Mesothelial cell of epicardium (in vitro differentiated cells): ENCODE measurements around the gene VMO1.

DNA sequence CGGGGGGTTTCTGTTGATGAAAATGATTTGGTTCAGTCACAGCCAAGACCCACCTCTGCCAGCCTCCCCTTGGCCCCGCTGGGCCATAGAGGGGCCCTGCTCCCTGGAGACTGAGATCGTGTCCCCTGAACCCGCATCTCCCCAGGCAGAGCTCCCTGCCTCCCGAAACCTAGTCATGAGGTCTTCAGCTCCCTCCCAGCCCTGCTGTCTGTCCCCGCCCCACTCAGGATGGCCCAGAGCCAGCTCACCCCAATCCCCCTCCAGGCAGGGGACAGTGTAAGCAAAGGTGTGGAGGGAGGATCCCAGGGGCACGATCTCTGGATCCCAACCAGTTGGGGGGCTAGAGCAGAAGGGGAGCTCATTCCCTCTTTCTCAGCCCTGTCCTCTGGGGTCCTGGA, 16.1 kb upstream of the SPNS2 start:
- PRO-cap, result no peak

DNA sequence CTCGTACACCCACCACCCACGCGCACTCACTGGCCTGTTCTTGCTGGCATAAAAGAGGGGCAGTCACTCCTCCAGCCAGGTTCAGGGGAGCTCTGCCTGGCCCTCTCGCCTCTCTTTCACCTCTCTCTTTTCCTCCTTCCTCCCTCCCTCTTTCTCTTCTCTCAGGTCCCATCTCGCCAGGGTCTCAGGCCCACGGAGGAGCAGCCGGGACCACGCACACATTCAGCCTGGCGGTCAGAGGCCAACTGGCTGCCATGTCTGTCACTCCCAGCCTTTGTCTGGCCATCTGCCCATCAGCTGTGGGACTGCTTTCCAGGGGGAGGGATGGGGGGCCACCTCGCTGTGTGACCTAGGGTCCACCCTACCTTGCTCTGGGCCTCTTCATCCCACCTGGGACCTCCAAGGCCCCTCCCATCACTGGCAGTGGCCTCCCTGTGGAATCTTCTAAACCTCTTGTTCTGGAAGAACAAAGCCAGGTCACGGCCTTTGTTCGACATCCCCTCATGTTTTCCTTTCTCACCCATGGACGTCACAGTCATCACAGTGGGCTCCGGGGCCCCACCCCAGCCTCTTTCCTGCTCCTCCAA, 23.8 kb downstream of the SPNS2 start:
- PRO-cap, result no peak

GRCh38 chr17:4532909-4533939, 22.0 kb downstream of the MYBBP1A start:
- PRO-cap, result no peak

- PRO-cap, result no peak
Observed at GRCh38 chr17:4559548-4559925, 840 bp downstream of the GGT6 start.

DNA sequence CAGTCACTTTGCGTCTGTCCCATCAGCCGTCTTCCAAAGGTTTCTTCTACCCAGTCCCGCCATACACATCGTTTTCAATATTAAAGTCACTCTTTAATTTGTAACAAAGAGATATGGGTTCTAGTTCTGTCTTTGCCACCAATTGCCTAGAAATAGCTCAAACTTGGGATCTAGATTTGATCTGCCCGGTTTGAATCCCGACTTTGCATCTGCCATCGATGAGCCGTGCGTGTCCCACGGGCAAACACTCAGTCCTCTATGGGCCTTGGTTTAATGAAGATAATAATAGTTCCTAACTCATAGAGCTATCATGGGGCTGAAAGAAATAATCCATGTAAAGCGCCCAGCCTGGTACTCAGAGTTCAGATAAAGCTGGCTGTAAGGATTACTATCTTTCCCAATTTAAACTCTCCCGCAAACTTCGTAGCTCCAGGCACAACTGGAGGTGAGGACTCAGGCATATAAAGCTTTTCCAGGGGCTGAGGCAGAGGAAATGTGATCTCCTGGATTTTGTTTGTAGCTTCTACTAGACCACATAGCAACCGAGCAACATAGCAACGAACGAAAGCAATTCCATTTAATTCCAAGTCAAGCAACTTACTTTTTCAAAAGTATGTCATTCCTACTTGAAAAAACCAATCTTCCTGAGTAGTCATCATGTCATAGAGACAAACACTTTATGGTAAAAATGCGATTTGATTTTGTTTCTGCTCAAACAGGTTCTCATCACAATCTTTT, 16.3 kb downstream of the ALOX15 start:
- PRO-cap, result no peak

DNA sequence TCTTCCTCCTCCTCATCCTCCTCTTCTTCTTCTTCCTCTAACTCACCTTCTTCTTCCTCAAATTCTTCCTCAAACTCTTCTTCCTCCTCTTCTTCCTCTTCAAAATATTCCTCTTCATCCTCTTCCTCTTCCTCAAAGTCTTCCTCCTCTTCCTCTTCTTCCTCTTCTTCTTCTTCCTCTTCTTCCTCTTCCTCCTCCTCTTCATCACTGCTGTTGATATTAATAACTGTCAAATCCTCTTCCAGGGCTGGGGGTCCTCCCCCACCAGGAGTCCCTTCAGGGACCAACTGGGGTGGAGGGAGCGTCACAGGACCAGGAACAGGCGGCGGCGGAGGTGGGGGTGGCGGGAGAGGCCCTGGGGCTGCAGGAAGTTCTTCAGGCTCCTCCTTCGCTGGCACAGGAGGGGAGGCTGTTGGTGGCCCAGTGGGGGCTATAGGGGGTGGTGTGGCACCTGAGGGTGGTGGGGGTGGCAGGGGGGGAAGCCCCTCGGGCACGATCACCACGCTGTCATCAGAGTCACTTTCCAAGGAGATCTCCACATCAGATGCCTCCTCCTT, 30.7 kb upstream of the ALOX15 start:
- PRO-cap, result no peak

- PRO-cap, result no peak
Observed at GRCh38 chr17:4708883-4709404, 1.5 kb upstream of the ARRB2 start.

GRCh38 chr17:4711123-4712364, 1.1 kb downstream of the ARRB2 start:
- PRO-cap, result no peak

DNA sequence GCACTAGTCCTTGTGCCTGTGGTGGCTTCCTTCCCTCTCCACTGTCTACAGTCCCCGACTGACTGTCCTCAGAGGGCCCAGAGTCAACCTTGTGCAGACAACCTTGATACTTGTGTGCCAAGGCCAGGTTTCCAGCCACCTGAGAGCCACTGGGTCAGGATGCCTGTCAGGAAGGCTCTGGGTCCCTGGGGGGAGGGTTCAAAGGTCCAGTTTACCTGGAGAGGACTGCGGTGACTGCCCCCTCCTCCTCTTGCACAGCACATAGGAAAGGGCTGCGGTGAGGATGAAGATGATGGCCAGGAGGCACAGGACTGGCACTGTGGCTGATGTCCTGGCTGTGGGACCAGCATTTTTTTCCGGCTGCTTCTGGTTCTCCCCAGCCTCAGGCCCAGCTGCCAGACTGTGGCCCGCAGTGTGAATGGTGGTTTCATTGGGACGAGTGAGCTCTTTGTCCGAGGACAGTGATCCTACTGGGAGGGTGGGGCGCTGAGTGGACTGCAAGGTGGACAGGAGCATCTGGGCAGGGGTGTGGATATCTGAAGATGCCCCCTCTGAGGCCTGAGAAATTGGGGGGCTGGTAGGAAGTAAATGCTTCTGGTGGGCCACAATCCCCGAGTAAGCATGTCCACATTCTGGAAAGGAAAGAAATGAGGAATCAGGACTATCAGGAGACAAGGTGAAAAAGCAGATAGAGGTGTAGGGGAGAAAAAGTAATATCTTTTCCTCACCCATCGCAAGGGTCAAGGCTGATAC, 3.8 kb downstream of the MED11 start:
- PRO-cap, result no peak

DNA sequence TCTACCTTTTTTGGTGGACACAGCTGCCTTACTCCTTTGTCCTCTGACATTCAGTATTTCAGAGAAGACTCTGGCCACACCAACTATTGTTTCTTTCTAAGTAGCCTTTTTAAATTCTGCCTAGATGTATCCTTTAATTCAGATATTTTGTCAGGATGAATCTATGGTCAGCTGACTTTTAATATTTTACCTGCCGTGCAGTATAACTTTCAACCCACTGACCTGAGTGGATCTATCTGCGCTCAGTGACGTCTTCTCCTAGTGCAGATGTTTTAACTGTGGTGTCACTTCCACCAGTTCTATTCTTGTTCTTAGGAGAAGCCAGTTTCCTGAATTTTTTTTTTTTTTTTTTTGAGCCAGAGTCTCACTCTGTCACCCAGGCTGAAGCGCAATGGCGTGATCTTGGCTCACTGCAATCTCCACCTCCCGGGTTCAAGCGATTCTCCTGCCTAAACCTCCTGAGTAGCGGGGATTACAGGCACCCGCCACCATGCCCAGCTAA, 5.0 kb upstream of the TM4SF5 start:
- PRO-cap, result no peak

GRCh38 chr17:4786188-4787003, at the start of gene VMO1:
Gene VMO1 (minus strand): TSS chr17:4786364.
- PRO-cap, result no peak

- PRO-cap, result no peak
Observed at GRCh38 chr17:4796556-4796913, 571 bp downstream of the PSMB6 start.

DNA sequence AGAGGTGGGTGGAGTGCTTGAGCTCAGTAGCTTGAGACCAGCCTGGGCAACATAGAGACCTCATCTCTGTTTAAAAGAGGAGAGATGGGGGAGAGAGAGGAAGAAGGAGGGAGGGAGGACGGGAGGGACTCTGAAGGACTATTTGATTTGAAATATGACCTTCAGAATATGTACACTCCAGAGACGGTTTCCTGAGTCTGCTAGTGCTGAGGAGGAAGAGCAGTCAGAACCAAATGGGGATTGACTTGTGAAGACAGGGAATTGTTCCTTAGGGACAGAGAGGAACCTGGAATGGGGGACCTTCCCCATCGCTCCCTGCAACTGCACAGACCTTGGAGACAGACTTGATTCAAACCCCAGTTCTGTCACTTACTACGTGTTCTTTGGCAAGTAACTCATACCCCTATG, 14.8 kb downstream of the MINK1 start:
- PRO-cap, result no peak

DNA sequence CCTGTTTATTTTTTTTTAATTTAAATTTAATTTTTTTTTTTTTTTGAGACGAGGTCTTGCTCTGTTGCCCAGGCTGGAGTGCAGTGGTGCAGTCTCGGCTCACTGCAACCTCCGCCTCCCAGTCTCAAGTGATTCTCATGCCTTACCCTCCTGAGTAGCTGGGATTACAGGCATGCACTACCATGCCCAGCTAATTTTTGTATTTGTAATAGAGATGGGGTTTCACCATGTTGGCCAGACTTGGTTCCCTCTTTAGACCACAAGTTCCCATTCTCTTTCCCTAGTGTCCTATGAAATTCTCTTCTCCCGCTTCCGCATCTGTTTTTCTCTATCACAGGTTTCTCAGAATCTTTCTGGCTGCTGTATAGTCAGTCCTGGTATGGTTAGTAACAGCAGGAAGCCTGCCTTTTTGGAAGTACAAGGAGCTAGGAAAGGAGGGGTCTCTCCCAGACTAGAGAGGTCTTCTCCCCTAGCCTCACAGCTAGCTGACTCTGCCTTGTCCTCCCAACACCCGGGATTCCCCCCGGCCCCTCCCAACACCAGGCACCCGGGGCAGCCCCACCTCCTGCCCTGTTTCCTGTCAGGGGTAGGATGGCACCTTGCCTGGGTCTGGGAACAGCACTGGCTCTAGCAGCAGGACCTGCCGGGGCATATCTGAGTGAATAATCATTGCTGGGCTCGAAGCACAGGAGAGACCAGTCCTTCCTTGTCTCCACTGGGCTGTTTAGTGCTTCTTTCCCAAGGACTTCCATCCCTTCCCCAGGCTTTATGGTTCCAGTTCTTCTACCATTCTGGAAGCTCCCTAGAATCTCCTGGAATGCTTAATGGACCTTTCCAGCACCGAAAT, 25.5 kb downstream of the MINK1 start:
- PRO-cap, result no peak

- PRO-cap, result no peak
Observed at GRCh38 chr17:4913827-4914640, 11.1 kb upstream of the CHRNE start.

GRCh38 chr17:4944646-4945622, 3.4 kb downstream of the PFN1 start:
- PRO-cap, result no peak

DNA sequence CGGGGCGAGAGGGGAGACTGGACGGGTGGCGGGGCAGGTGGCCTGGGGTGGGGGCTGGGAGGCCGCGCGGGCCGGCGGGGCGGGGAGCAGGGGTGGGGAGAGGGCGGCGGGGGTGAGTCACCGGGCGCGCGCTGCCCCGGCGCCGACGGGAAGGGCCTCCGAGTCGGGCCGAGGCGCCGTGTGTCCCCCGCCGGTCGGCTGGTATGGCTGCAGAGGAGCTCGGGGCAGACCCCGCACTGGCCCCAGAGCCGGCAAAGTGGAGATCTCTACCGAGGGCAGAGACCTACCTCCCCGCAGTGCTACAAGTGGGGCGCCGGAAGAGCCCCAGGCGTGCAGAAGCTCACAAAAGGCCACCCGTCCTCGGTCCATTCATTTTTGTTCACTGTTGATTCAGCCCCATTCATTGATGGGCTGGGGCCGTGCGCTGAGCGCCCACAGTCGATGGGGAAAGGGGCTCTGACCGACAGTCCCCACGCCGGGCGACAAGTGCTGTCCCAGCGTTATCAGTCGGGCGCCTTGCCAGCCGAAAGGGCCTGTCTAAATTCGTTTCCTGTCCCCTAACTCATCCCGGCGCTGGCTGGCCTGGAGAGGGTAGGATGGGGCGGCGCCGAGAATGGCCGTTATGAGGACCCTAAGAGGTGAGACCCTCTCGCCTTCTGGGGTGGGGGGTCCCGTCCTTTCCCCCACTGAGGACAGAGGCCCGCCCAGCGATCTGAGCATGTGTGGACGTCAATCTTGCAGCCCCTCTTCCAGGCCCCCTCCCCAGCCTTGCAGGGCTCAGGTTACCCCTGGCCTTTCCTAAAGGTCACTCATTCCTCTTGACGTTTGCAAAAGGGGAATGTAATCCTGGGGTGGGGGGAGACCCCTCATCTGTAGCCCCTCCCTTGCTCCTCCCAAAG, 677 bp upstream of the ENO3 start:
- PRO-cap, result no peak

GRCh38 chr17:4968629-4968904, 950 bp upstream of the SPAG7 start:
- PRO-cap, result no peak

- PRO-cap, result no peak
Observed at GRCh38 chr17:4986229-4986811, 1.2 kb downstream of the CAMTA2 start.

DNA sequence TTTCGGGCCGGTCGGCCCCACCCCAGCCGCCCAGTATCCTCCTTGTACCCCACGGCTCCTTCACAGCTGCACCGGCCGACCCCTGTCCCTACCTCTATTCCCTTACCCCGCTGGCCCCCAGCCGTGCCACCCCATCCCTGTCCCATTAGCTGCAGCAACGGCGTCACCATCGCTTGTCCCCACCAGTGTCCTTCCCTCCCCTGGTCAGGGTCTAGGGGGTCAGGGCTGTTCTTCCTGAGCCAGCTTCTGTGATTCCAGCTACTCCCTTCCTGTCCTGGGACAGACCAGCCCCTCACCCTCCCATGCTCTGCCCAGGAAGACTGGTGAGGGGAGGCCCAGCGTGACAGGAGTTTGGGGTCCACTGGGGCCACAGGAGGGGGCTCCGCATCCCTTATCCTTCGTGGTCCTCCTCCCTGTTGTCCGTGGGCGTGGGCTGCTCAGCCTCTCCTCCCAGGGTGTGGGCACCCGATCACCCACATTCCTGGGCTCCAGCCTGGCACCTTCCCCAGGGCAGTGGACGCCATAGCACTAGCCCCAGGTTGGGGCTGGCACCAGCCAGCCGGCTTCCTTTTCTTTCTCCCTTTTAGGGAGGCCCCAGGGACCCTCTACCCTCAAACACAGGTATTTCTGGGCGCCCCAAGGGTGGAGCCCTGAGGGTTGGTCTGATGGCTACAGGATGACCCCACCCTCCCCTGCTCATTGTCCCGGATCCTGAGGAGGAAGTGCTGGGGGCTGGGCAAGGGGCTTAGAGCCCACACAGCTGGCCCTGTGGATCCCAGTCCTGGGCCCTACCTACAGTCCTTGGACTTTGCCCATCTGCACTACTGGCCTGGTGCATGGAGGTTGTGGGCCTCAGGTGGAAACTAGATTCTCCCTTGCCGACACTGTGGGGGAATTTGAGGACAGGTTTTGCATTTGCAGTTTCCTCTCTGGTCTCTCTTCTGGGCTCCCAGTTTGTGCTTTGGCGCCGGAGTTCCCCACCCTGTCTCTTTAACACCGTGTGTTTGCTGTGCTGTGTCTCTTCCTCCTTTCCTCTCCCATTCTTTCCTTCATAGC, 1.0 kb downstream of the KIF1C start:
- PRO-cap, result no peak